SJSA1 (cell line): ENCODE data around the genes P2RY13, MBNL1, MME and PLCH1.

DNA sequence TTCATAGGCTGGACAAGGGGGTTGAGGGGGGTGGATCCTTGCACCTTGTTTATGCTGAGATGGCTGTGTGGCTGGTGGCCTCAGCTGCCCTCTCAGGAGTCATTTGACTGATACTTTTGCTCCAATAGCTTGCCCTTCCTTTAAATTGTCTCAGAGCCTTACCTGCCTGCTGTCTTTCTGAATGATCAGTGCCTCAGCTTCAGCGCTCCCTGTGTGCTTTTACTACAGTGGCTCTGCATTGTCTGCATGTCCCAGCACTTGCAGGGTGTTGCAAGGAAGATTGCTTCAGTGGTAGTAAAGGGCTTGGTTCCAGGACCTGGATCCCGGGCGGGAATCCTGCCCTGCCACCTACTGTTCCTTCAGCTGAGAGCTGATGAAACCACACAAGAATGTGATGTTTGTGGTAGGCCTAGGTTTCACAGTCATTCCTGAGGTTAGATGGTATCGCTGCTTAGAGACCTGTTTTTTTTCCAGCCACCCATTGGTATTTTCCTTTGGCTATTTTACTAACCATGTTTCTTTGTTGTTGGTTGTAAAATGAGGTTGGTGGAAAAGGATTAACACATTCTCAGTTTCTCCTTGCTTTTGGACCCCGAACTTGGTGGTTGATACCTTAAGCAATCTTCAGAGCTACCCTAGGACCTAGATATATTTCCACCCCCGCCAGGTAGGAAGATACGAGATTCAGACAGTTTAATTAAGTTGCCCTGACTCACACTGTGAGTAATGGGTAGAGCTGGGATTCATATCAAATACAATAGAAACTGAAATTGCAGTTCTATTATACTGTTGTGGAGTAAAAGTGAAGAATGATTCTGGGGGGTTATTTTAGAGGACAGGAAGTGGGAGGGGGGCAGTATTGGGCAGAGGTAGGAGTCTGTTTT, 11.5 kb downstream of the GPR87 start:
- RAMPAGE, long total RNA = no peak

GRCh38 chr3:151329300-151329636, at the start of gene P2RY13:
Gene P2RY13, minus strand, starts transcription at chr3:151329549.
- RAMPAGE, long total RNA = no peak

DNA sequence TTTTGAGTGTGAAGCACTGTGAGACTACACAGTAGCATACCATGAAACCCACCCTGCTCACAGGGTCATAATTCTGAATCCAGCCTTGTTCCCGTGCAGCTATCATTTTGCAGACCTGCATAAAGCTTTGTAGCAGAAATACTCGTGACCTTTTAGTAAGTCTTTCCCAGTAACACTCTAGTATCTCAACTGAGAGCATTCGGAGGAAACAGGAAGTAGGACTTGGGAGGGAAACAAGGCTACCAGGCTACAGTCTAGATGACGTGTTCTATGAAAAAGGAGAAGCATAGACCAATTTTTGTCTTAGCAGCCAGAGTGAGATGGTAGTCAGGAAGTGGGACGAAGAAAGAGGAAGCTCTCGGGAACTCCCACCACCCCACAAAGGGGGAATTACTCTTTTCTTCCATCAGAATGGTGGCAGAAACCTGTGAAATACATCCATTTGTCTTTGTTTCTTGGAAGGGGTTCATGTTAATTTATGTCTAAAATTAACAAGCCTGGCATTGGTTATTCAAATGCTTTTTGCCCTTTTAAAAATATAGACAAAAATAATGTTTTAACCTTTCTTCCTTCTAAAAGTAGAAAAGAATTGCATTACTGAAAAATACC, 1.8 kb upstream of the SUCNR1 start:
- RAMPAGE, long total RNA = no peak

GRCh38 chr3:152258370-152259033, 10.2 kb upstream of the MBNL1 start:
- RAMPAGE, long total RNA = no peak

DNA sequence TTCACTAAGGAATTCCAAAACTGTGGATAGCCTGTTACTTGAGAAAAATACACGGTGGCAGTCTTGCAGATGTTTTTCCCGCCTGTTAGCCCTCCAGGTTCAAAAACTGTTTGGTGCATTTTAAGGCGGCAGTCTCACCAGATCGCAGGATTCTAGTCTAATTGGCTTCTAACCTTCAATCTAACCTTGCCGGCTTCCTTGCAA, 544 bp upstream of the MBNL1 start:
- RAMPAGE, long total RNA = no peak

GRCh38 chr3:152268487-152269415, at the start of gene MBNL1:
Gene MBNL1, plus strand, starts transcription at chr3:152268929.
- RAMPAGE, long total RNA = start-site peak on the plus strand at chr3:152268892-152268958, 1,072 and 705 reads in 2 replicates

DNA sequence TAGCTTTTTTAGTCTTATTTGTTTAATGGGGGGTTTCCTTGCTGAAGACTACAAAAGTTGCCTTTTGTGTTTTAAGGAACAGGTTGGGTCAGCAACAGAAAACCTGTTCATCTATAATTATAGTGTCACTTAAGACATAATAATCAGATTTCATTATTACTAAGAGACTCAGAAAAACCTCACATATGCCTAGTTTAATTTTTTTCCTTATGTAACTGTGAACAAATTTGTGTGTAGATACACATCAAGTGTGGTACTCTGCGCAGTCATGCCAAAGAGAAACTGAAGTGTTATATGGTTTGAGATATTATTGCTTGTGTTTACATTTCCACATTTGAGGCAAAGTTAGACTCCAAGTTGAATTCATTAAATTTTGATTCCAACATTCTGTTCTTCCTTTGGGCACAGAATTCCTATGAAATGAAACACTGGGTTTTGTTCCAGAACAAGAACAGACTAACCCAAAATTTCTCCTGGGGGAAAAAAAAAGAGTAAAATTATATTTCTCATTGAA, 2.2 kb downstream of the MBNL1 start:
- RAMPAGE, long total RNA = no peak

- RAMPAGE, long total RNA = no peak
Observed at GRCh38 chr3:152298509-152299162, 29.9 kb downstream of the MBNL1 start.

- RAMPAGE, long total RNA = no peak
Observed at GRCh38 chr3:152314213-152315455, 45.9 kb downstream of the MBNL1 start.

- RAMPAGE, long total RNA = no peak
Observed at GRCh38 chr3:152405740-152406204, 137.0 kb downstream of the MBNL1 start.

DNA sequence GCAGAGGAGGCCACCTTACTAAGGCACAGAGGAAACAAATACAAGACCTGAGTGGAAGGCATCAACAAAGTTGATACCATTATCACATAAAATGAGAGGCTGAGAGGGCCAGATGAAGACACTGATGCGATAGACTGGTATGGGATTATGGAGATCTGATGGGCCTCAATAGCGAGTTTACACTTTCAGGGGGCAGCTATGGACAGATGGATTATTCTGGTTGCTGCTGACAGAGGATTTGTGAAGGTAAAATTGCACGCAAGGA, 203.8 kb downstream of the MBNL1 start:
- RAMPAGE, long total RNA = no peak

DNA sequence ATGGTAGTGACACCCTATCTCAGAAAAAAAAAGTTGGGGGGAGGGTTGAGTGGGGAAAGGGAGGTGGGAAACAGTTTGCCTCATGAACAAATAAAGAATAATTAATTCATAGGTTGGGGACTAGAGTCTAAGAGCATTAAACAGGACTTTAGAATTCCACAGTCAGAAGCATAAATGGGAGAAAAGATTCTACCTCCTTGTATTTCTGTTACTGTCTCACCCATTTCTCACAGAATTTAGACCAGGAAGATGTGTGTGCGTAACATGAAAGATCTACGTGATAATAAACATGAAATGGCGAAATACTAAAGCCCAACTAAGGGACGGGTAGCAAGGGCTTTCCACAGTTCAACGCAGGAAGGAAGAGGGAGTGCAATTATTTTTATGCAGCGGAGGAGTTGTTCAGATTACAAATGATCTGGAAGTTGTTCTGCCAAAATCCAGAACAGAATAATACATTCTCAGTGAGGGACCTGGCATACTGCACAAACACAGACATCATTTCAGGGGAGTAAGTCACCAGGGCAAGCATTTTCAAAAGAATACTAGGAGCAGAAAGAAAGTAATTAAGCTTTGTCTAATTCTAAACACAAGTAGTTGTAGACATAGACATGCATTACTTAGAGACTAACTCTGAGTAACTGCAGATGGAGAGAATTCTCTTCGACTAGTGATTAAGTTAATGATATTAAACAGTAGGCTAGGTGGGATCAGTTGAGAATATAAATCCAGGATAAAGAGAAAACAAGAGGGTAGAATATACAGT, 133.7 kb upstream of the RAP2B start:
- RAMPAGE, long total RNA = no peak

- RAMPAGE, long total RNA = no peak
Observed at GRCh38 chr3:153161300-153161760, 696 bp upstream of the RAP2B start.

GRCh38 chr3:153289411-153289877, 127.4 kb downstream of the RAP2B start:
- RAMPAGE, long total RNA = no peak

DNA sequence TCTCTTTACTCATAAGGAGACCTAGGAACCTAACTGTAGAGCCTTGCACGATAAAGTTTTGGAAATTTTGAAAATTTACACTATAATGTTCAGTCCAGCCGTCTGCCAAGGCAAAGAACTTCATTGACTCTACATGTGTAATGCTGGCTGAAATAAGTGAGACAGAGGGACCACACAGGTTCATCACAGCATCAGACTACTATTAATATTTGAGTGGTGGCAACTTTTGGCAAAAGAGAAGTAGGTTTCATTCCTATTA, 15.8 kb upstream of the DHX36 start:
- RAMPAGE, long total RNA = no peak

DNA sequence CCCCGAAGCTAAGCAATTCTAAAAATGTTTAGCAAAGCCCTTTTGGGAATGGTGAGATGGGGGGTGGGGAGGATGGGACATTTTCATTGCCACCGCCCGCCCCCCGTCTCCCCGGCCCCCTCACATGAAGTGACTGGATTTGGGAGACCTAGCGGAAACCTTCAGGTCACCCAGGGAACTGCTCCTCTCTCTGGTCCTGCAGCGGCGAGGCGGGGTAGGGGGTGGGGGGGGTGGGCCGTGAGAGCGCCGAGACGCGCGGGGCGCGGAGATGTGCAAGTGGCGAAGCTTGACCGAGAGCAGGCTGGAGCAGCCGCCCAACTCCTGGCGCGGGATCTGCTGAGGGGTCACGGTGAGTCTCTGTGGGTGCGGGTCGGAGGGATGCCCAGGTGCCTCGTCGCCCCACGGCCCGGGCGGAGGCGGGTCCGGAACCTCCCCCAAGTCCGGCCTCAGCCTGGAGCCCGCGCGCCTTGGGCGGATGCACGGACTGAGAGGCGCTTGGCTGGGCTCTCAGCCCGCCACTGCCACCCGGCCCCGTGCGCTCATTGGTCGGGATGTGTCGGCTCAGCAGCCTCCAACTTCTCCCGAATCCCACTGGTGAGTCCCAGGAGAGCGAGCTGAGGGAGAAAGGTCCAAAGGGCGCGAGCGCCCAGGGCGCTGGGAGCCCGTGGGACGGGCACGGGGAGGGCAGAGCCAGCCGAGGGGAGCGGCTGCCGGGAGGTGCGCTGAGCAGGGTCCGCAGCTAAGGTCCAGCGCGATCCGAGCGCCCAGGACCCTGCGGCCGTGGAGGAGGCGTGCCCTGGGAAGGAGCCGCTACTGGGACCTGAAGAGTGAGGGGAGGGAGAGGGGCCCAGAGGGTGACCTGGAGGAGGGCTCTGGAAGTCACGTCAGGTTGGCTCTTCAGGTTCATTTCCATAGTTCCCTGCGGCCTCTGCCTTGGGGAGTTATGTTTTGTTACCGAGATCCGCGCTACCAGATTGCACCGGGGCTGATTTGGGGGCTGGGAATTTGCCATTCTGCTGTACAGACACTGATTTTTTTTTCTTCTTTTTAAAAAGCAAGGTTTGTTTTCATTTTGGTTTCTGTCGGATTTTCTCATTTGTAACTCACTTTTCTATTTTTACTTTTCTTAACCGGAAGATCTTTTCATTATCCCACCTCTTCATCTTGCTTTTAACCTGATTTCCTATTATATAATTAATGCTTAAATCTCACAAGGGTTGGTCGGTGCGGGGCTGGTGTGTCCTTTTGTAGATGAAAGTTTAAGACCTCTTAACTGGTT, at the start of gene MME:
Gene MME, plus strand, starts transcription at position 912 of the 1,279 bp plus-strand sequence.
- RAMPAGE, long total RNA = start-site peak on the plus strand centred at position 516 of the sequence, 134 bp wide, 23 and 18 reads in 2 replicates

- RAMPAGE, long total RNA = no peak
Observed at GRCh38 chr3:155282489-155283263, 10.8 kb downstream of the STRIT1 start.

GRCh38 chr3:155744523-155745362, at the start of gene PLCH1:
Gene PLCH1, minus strand, starts transcription at chr3:155745071.
- RAMPAGE, long total RNA = no peak

GRCh38 chr3:155890443-155891015, 20.1 kb downstream of the GMPS start:
- RAMPAGE, long total RNA = no peak

DNA sequence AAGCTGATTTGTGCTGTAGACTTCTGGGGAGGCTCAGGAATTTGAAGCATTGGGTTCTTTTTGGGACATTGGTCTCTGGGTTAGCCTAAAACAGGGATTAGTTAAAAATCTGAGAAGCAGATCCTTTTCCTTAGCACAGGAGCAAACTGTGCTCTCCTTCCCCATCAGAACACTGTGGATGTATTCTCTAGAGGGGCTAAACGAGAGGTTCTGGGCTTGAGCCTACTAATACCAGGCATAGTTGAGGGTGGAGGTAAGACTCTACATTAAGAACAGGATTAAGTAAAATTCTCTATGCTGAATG, 42.3 kb downstream of the GMPS start:
- RAMPAGE, long total RNA = no peak